Bronchus (tissue), 1 donor: ENCODE measurements around a stretch of chr20.

GRCh38 chr20:43915916-43916278 is 1.2 kb downstream of the TOX2 start:
- PRO-cap, result unidirectional peak, plus-strand start at chr20:43916080

DNA sequence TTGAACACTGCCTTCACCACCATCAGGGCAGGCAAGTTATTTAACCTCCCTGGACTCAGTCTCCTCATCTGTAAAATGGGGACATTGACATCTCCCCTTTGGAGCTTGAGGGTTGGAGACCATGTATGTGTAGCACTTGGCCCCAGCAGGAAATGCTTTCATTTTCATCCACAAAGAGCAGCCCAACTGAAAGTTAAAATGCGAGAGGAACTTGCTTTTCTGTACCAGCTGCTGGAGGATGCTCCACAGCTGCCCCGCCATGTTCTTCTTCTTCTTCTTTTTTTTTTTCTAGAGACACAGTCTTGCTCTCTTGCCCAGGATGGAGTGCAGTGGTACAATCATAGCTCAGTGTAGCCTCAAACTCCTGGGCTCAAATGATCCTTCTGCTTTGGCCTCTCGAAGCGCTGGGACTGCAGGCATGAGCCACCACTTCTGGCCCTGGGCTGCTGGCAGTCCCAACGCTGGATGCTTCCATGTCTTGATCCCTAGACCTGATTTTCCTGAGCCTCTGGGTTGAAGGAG is 6.8 kb downstream of the TOX2 start:
- PRO-cap, result no peak

GRCh38 chr20:44019930-44020403 is 105.3 kb downstream of the TOX2 start:
- PRO-cap, result no peak

GRCh38 chr20:44038850-44039108 is 124.1 kb downstream of the TOX2 start:
- PRO-cap, result no peak

GRCh38 chr20:44138847-44139348 is 48.1 kb downstream of the JPH2 start:
- PRO-cap, result no peak

DNA sequence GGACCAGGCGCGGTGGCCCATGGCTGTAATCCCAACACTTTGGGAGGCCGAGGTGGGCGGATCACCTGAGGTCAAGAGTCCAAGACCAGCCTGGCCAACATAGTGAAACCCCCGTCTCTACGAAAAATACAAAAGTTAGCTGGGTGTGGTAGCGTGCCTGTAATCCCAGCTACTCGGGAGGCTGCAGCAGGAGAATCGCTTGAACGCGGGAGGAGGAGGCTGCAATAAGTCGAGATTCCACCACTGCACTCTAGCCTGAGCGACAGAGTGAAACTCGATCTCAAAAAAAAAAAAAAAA is 41.7 kb downstream of the JPH2 start:
- PRO-cap, result no peak

DNA sequence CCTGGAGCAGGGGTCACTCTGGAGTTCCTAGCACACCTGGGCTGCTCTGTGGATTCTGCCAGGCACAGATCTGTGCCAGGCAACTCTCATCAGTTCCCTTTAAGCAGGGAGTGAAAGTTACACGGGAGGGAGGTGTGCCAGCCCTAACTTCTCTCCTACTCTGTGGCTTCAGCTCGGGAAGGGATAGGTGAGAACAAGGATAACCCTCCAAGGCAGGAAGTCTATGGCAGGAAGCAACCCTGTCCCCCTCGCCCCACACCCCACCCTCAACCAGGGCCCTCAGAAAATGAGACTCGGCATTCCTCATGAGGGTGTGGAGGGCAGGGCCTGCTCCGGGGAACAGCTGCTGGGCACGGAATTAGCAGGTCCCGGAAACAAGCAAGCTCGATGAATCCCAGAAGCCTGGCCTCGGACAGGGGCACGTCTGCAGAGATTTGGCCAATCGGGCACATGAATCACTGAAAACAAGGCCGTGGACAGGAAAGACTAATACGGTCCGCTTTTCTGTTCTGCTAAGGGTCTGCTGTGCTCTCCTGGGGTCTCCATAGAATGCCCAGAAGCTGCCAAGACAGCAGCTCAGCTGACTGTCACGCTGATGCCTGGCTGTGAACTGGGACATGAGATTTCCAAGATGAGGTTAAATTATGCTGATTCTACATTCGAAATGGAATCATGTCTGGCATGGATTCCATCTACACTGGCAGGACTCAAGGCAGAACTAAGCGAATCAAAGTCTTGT is 9.8 kb downstream of the JPH2 start:
- PRO-cap, result no peak

DNA sequence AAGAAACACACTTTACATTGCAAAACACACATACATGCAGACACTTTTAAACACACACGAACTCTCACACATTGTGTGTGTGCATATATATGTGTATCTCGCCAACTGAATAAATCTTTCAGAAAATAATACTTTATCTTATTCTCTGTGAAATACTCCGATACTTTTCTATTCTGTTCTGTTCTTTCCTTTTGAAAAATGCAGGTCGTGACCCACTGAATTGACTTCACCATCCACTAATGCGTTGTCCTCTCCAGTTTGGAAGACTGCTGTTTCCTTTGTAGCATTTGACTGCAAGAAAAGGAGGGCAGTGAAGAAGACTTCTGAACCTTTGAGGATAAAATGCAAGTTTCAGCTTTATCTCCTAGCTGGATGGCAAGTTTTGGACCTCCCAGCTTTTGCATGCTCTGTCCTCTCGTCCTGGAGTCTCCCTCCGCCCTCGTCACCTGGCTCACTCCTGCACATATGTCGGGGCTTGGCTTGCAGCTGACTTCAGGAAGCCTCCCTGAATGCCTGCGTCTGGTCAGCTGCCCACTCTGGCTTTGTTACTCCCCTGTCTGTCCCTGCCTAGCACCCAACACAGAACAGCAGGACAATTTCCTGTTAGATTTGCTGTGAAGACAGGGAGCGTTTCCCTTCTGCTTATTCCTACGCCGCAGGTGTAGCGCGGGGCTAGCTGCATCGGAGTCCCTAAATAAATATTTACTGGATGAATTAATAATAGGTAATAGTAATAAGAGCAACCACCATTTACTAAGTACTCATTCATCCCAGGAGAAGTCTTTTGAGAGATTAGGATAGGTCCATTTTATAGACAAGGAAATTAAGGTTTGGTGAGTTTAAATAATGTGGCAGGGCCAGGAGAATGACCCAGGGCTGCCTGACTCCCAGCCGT is 5.5 kb downstream of the JPH2 start:
- PRO-cap, result no peak

GRCh38 chr20:44185950-44186518 is 954 bp downstream of the JPH2 start:
- PRO-cap, result no peak

DNA sequence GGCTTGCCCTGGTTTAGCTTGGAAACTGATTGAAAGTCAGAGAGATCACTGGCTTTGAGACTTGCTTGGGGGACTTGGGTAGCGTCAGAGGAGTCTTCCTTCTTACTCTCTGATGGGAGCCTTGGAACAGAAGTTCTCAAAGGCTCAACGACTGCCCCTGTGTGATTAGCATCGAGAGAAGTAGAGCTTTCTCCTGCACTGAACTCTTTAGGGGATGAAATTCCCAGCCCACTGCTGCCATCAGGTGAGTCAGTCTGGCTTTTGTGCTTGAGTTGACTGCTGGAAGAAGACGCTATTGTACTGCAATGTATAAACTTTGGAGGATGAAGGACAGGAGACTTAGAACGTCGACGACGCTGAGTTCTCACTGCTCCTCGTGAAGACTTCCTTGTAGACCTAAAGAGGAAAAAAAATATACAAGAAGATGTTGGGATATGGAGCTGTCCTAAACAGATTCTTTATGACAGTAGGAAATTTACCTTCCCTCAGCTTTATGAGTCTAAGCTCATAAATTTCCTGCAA is 10.4 kb upstream of the JPH2 start:
- PRO-cap, result no peak

DNA sequence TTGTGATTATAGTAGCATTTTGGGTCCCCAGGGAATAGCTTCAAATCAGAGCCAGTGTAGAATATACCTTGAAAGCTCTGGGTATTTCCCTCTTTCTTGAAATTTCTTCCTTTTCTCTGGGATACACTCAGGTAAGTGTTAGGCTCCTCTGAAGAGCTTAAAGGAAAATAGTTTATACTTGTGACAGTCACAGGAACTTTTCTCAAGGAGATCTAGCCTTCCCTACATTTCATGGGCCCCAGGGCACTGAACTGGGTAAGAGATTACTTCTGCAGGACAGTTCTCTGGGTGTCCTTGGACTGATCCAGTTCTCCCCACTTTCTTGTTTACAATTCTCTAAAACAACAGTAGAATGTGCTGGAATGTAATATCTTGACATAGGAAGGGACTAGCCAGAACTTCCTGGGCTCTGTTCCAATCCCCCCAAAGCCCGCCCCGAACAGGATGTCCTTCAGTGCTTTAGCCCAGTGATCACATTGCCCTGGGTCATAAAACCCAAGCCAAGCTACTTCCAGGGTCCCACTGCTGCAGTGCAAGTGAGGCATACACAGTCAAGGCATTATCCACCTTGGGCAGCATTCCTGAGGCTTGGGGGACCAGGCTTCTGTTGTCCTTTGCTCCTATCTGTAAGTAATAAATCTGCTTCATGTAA is 23.8 kb downstream of the FITM2 start:
- PRO-cap, result no peak

- PRO-cap, result no peak
Measured at GRCh38 chr20:44393572-44393755, 38.0 kb downstream of the HNF4A start.

DNA sequence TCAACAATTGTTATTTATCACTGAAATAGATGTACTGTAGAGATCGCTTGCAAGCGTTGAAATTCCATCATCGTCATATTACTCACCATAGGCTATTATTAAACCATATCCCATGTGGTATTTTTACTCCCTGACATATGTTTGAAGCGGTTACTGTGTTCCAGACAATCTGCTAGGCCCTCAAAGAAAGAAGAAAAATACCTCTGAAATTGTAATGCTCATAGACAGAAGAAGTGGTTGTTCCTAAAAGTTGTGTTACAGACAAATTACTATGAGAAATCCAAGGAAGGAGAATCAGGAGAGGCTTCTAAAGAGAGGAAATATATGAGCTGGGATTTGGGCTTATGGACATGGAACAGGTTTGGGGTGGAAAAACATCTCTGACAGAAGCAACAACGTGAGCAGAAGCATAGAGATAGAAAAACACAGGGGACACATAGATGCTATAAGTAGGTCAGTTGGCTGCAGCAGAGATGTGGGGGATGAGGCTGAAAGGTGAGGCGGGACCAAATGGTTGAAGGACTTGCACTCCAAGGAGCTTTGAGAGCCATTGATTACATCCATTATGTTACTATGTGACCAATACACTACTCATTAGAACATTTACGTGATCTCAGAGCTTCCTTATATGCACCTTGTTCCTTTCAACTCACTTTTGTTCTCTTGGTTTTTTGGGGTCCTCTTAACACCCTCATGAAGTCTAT is 48.1 kb upstream of the TTPAL start:
- PRO-cap, result no peak

GRCh38 chr20:44449856-44450817 is 25.5 kb upstream of the TTPAL start:
- PRO-cap, result no peak

GRCh38 chr20:44471281-44471987 is 4.2 kb upstream of the TTPAL start:
- PRO-cap, result no peak

DNA sequence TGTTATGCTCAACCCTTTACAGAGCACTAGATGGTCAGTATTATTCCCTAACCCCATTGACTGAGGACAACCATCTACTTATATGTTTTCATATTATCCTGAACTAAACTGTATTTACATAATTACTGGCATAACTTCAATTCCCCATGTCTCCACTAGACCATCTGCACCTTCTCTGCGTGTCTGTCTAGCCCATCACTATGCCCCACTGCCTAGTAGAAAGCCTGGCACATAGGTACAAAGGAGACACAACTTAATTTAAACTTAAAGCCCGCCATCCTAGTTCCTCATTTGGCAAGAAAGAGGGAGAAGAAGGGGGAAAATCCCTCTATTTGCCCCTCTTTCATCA is 1.7 kb downstream of the PKIG start:
- PRO-cap, result no peak

DNA sequence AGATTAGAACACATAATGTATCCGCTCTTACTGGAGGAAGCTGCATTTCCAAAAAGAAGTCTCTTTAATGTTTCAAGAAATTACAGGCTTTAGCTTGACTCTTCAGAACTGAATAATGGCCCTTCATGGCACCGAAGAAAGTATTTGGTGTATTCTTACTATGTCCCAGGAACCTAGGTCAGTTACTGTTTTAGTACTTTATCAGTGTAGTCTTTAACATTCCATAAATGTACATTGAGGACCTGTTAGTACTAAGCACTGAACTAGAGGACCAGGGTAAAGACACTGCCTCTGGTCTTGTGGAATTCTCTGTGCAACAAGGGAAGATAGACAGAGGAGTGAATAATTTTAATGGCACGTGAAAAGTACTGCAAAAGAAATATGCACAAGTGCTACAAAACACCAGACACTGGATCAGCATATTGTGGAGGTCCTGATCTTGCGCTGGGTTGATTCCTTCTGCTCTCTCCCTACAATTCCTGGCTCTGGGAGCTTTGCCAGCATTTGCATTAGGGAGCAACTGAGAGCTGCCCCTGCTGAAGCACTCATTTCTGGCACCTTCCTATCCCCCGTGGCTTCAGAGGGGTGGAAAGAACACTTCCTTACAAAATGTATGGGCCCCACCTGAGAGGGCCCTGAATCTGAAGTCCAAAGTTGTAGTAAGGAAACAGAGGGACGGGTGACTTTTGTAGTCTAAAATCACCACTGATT is 4.6 kb downstream of the PKIG start:
- PRO-cap, result no peak

DNA sequence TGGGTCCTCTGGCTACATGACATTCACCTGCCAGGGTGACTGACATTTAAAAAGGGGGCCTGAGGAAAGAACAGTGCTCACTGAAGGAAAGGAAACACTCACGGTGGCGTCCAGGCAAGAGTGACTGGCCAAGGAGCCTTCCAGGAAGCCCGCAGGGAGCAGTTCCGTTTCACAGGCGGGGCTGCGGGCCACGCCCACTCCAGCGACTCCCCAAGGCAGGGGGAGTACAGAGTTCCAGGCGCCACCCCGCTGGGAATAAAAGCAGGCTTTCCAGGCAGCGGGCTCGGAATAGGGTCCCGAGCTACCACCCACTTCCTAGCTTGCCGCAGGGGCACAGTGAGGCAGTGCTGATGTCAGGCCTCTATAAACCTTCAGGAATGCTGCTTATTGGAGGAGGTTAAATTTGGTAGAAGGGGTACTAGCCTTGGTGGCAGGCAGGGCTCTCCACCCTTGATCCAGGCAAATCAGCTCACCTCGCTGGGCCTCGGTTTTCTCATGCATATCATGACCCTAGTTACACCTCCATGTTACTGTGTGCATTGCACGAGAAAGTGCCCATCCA is 34.3 kb downstream of the PKIG start:
- PRO-cap, result no peak

DNA sequence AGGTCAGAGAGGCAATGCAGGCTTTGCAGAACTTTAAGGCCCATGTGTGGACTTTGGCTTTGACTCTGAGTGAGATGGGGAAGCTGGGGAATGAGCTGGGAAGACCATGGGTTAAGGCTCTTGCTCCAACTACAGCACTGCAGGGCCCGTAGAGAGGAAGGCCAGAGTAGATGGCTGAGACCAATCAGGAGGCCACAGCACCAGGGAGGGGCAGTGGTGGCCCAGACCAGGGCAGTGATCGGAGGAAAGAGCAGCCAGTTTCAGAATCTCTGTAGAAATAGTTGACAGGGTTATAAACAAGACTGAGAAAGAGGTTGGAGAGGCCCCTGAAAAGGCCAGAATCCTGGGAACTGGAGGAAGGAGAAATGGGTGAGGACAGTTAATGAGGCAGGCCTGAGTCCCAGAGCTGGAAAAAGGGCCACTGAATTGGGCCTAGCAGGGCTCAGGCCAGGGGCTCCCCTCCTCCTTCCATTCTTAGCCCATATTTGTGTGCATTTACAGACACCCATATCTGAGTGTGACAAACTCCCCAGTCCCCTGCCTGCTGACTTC is 18.0 kb downstream of the ADA start:
- PRO-cap, result no peak

DNA sequence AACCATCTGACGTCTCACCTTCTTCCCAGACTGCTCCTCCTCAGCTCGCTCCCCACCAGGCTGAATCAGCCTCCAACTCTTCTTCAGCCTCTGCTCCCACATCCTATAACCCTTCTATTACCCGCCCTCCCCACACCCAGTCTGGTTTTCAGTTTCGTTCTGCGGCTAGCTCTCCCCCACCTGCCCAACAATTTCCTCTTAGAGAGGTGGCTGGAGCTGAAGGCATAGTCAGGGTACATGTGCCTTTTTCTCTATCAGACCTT is 20.1 kb upstream of the ADA start:
- PRO-cap, result no peak